Hair follicle dermal papilla cell (primary cell): ENCODE measurements around a stretch of chr18.

DNA sequence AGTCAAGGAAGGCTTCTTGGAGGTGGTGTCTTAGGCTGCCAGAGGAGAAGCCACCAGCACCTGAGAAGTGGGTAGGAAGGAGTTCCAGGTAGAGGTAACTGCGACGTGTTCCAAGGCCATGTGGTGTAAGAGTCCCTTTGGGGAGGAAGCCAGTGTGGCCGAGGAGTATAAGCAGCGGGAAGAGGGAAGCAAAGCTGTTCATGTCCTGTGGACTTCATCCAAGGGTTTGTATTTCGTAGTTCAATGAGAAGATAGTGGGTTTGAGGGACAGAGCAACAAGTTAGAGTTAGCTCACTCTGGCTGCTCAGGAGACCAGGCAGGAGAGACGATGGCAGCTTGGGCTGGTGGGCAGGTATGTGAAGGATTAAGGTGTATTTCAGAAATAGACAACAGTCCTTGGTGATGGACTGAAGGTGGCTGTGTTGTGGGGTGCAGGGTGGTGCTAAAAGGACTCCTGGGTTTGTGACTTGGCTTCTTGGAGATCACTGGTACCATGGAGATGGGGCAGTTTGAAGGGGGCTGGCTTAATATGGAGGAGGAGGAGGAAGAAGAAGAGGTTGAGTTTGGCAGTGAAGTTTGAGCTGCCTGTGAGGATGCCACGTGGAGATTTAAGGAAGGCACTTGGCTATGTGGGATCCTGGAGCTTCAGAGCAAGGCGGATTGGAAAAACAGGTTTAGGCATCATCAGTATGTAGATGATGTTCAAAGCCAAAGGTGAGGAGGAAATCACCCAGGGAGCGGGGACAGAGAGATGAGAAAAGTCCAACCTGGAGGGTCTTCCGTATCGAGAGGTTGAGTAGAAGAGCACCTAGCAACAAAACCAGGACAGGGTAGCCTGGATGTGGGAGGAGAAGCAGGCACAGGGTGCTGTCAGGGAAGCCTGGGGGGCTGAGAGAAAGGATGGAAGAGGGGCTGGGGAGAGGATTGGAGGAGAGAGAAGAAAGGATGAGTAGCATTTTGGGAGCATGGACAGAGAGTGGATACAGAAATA, 27.7 kb downstream of the CABLES1 start:
- CAGE, long polyA plus RNA, result no peak

DNA sequence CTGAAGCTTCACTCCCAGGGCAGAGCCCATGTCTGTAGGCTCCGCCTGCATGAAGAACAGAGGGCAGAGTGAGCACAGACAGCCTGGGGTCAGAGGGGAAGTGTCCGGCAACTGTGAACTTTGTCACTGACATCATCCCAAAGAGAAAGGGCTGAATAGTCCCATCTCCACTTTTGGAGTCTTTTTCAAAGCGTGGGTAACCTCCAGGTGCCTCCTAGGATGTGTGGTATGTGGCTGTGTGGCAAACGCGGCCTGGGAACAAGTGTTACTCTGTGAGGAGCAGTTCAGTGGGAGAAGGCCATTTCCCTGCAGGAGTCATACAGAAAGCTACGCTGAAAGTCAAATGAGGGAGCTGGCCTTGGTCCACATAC, 54.5 kb downstream of the CABLES1 start:
- CAGE, long polyA plus RNA, result no peak

GRCh38 chr18:23226453-23227188, 91.3 kb downstream of the CABLES1 start:
- CAGE, long polyA plus RNA, result no peak

DNA sequence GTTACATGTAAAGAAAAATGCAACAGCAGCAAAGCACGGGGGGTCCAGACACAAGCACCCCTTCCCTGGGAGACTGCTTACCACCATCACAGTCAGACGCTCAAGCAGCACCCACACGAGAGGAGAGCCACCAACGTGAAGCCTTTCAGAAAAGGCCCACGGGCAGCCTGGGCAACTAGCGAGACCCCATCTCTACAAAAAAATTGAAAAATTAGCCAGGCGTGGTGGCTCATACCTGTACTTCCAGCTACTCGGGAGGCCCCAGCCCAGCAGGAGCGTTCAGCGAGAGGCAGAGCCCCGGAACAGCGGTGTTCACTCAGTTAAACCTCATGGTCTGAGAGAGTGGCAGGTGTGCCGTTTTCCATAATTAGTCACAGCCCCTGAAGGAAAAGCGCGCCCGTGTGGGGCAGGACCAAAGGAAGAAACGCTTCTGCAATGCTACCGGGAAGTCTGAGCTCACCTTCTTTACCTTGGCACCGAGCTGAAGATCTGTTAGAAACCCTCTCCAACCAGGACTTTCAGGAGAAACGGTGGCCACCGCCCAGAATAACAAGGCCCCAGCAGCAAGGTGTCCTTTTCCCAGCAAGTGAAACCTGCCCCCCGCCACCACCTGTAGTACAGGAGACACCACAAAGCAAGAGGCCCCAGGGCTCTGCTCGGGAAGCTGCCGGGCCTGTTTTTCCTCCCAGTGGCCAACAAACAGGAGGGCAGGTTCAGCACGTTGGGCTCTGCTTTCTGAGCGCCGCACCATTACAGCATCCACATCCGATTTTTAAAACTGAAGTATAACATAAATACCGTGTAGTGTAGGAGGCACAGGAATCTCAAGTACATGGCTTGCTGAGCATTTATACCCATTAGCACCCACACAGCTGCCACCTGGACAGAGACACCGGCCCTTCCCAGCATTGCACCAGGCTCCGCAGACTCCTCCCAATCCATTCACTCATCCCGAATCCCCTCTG, 106.7 kb downstream of the TMEM241 start:
- CAGE, long polyA plus RNA, result no peak

GRCh38 chr18:23355381-23355733, 82.4 kb downstream of the TMEM241 start:
- CAGE, long polyA plus RNA, result no peak

GRCh38 chr18:23529870-23530389, 26.6 kb downstream of the RMC1 start:
- CAGE, long polyA plus RNA, result no peak

DNA sequence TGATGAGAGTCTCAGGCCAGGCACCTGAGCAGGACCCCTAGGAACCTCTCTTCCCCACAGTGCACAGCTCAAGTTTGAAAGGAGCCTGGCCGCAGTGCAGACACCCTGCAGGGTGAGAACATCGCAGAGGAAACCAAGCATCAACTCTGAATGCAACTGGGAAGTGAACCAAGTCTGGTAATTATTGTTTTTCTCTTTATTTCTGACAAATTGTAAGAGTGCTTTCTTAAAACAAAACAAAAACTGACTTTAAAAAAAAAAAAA, 15.4 kb downstream of the NPC1 start:
- CAGE, long polyA plus RNA, result no peak

- CAGE, long polyA plus RNA, result no peak
Observed at GRCh38 chr18:23857877-23858147, 156.7 kb upstream of the TTC39C start.

DNA sequence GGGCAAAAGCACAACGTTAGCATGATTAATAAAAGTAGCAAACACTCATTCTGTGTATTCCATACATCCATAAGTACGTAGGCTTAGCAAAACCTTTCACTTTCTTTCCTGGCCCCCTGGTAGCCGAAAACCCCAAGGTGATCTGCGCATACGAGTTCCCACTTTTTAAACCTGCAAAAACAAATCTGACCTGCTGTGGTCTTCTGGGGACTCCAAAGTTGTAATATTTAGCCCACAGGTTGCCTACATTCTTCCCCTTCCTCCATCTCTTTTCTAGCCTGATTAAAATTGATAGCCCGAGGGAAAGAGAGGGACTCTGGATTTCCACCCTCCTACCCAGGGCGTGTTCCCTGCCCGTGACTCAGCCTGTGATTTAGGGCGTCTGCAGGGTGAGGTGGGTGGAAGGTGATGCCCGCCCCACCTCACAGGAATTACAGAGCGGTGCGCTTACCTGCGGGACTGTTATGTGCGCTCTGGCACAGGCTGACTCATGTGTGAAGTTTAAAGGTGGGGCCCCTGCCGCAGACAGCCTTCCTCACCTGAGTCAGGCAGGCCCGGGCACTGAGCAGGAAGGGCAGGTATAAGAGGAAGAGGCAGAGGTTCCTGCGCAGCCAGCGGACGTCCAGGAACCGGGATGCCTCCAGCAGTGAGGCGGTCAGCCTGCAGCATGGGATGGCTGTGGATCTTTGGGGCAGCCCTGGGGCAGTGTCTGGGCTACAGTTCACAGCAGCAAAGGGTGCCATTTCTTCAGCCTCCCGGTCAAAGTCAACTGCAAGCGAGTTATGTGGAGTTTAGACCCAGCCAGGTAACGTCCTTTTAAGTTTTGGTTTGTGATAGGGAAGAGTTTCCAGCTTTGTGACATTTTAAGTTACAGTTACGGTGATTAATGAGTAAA, 141.9 kb upstream of the TTC39C start:
- CAGE, long polyA plus RNA, result no peak

DNA sequence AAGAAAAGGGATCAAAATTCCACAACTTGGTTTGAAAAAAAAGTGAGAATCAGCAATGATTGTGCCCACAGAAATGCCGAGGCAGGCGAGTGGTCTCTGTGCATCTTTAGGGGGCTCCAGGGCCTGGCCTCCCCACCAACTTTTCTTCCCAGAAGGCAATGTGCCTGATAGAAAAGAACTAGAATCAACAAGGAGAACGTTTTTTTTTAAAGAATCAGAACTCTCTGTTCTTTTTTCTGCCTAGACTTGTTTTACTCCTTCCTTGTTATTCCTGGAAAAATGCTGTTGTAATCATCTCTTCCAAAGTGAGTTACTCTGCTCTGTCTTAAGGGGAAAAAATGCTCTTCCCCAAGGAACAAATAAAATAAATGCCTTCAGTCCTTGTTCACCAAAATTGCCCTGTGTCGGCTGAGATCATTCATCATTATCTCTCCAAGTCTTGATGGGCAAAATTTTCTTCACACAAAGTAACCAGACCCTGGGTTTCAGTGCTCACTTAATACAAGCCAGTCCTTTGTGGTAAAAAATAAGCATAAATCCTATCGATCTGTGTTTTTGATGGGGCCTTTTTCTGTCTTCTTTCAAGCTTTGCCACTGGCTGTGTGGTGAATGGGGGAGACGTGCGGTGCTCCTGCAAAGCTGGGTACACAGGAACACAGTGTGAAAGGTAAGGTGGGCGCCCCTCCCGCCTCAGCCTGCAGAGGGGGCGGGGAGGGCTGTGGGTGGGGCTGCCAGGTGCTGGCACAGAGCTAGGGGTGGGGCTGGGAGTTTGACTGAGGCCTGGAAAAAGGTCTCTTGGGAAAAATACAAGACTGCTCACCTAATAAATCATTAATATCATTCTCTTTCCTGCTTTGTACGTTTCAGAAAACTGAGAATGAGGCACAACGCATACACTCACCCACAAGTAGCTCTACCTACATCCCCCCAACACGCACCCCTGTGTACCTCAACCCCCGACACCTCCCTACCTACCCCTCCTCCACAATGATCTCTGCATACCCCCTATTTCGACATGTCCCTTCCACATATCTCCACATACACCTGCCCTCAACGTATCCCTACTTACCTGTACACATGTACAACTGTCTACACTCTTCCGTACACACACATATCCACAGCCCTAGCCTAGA, 130.0 kb upstream of the TTC39C start:
- CAGE, long polyA plus RNA, result no peak

DNA sequence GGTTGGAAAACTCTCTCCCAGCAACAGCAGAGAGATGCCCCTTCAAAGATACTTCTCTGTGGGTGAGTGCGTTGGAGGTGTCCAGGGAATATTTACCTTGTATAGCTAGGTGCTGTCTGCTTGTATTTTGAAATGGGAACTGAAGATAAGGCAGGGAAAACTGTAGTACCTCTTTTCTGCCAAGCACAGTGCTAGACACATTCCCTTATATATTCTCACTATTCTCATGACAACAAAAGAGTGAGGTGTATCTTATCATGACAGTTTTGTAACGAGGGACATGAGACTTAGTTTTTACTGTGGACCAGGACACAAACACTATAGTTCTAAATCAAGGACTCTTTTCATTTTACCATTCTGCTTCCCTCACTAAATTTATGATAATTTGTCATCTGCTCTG, 2.1 kb downstream of the TTC39C start:
- CAGE, long polyA plus RNA, result no peak

- CAGE, long polyA plus RNA, result no peak
Observed at GRCh38 chr18:24051520-24052538, 37.3 kb downstream of the TTC39C start.

DNA sequence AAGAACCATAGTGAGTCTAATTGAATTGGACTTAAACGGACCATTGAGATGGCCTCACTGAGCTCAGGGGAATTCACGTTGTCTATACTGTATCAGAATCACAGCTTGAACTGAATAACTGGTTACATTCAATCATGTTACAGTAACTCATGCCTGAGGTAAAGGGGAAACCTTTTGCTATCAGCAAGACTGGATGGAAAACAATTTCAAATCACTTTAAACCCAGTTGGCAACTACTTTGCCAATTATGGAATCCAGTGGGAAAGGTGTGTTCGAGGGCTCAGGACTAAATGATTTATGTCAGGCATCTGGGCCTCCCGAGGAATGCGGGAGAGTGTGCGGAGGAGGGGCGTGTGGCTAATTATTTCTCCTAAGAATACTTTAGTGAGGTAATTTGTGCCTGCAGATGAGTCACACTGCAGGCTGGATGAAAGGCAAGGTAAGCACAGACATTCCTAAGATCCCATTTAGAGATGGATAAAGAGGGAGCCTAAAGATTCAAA, 100.1 kb downstream of the HRH4 start:
- CAGE, long polyA plus RNA, result no peak

DNA sequence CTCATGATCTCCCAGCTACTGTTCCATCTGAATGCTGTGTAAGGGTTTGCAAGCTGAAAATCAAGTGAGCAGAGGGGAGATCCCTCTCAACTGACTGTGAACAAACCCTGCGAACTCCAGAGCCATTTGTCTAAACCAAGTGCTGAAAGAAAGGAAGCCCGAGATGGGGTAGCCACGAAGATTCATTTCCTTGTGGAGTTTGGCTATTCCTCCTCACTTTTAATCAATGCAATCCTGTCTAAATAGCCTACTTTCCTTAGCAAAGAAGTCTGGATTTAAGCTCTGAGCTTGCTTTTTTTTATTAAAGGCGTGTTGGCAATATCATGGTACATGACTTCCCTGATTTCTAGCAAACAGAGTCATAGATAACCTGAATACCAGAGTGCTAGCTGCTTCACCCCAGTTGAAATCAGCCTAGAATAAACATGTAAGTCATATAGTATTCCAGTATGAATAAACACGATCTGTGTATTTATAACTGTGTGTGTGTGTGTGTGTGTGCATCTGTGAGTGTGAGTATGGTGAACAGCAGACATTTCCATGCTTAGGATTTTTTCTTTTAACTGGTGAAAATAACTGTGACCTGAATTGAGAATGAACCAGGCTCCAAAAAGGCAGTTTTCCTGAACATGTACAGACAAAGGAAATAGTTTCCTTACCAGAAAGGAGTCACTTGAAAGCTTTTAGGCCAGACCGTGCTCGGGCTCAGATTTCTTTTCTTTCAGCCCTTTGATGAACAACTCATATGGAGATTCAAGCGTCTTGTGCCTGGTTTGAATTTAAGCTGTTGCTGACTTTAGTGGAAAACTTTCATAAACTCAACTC, 365.1 kb downstream of the ZNF521 start:
- CAGE, long polyA plus RNA, result no peak

DNA sequence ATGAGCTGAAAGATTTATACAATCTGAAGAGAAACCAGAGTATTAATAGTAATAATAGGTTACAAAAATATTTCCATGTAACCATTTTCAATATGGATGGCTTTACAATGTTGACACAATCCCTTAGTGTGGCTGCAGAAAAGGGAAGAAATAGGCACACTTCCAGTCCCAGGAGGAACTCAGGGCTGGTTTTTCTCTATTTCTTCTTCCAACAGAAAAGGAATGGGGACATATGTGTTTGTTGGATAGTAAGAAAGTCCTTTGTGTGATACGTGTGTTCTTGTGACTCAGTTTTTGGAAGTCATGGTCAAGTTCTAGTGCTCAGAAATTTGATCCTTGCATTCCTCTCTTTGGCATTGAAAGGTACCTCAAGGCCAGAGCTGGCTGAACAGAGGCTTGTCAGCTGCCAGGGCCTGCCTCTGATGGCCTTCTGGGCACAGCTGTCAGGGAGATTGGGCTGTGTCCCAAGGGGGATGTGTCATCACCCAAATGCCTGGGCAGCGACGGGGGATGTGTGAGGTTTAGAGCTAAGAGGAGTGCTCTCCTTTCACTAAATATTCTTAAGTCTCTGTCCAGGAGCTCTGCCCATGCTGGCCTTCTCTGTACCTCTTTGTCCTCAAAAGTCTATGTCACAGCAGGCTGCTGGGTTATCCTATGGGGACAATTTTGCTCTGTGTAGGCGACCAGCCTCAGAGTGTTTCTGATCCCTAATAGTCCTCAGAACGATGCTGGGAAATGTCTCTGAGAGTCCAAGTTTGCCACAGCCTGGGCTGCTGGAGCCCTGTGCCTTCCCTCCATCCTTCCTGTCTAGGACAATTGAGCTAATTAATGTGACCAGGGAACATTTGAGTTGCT, 115.2 kb upstream of the ZNF521 start:
- CAGE, long polyA plus RNA, result no peak

- CAGE, long polyA plus RNA, result no peak
Observed at GRCh38 chr18:26017506-26018319, 72.7 kb downstream of the SS18 start.

DNA sequence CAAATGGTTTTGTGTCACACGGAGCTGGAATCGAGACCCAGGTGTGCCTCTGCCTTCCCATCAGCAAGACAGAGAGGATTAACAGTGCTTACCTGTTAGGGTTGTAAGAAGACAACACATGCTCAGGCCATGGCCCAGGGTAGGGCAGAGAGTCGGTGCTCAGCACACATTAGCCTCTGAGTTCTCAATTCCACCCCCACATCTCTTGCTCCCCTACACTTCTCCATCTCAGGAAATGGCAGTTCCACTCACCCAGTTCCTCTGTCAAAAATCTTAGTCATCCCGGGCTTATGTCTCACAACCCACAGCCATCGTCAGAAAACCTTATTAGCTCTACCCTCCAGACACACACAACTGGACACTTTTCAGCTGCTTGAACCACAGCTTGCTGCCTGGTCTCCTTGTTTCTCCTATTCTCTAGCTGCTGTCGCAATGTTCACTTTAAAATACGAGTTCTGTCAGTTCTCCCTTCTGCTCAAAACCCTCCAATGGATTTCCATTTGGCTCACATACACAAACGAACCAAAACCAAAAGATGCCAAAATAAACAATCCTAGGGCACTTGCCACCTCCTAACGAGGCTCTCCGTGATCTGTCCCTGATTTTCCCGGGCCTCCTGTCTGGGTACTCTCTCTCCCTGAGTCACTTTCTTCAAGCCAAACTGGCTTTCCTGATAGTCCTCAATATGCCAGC, 89.7 kb downstream of the KCTD1 start:
- CAGE, long polyA plus RNA, result no peak

GRCh38 chr18:26547511-26547774, 910 bp downstream of the KCTD1 start:
- CAGE, long polyA plus RNA, result no peak

- CAGE, long polyA plus RNA, result no peak
Observed at GRCh38 chr18:26547775-26548267, 532 bp downstream of the KCTD1 start.

GRCh38 chr18:26549285-26549722, 951 bp upstream of the KCTD1 start:
- CAGE, long polyA plus RNA, result no peak